ENCODE data around the gene CWH43.

- PRO-cap = no peak
- RAMPAGE, long total RNA, 4 experiments = no peak in any of the 4 experiments
Observed at GRCh38 chr4:48331555-48332039, 9.7 kb upstream of the SLAIN2 start.

GRCh38 chr4:48490434-48490633 is 282 bp downstream of the ZAR1 start:
- PRO-cap = no peak
- RAMPAGE, long total RNA, 4 experiments = no peak in any of the 4 experiments

DNA sequence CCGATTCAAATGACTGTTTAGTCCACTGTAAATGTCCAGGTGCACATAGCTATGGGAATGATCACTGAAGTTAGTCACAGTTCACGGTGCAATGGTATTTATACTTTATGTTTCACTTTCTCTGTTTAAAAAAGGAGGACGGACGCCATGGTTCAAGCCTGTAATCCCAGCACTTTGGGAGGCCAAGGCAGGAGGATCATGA is 60.5 kb downstream of the ZAR1 start:
- PRO-cap = no peak
- RAMPAGE, long total RNA, 4 experiments = no peak in any of the 4 experiments

DNA sequence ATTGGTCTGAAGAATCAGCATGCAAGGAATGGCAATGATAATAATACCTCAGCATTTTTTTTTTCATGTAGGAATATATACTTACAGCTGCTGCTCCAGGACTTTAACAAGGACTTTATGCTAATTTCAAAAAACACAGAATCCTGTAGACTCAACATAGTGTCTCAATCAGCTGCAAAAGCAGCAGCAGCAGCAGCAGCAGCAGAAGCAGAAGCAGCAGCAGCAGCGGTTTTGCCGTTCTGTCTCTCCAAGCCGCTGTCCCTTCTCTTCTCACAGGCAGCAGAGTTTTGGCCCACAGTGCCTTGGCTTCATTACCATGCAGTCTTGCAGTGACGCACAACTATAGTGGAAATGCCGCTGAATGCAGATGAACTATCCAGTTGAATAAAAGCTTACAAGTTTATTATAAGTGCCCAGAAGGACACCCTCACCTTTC is 126.4 kb downstream of the FRYL start:
- PRO-cap = no peak
- RAMPAGE, long total RNA, 4 experiments = no peak in any of the 4 experiments

DNA sequence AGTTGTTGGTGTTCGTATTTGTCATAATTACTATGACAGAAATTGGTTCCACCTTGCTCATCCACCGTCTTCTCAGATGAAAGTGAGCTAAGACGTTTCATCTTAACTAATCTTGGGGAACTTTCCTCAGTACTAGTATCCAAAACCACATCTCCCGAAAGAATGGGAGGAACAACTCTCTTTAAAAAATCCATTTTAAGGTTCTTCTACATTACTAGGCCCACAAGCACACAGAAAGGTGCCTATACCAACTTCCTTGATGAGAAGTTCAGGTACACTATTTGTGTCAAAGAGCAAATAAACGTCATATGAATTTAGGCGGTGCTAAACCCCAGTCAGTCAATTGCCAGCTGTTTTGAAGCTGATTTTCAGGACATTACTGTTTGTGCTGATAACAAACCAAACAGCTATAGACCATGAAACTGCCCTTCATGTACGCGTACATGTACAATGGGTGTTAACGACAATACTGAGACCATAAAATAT is 99.1 kb downstream of the FRYL start:
- PRO-cap = no peak
- RAMPAGE, long total RNA, 4 experiments = no peak in any of the 4 experiments

- PRO-cap = no peak
- RAMPAGE, long total RNA, 4 experiments = no peak in any of the 4 experiments
Observed at GRCh38 chr4:48985860-48986843, at the start of gene CWH43. TSS of gene CWH43 (plus strand) at chr4:48986275.

DNA sequence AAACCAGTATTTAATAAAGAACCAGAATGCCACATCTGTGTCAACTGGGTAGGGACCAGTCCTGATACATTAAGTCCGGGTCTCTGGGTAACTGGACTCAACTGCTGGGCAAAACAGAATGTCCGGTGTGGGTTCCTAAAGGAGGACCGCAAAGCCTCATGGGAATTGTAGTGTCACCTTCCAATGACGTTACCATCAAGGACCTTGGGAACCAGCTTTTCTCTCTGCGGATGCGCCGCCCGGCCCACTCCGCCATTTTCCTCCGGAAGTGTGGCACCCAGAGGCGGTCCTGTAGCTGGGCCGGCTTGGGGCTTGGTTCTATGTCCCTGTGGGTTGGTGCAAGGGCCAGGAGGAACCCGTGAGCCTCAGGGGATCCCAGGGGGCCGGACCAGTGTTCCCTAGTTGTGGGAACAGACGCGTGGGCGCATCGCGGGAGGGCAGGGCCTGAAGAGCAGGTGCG is 175.0 kb downstream of the CWH43 start:
- PRO-cap = no peak
- RAMPAGE, long total RNA, 4 experiments = no peak in any of the 4 experiments

- PRO-cap = no peak
- RAMPAGE, long total RNA, 4 experiments = no peak in any of the 4 experiments
Observed at GRCh38 chr4:51850426-51851039, 7.6 kb downstream of the DCUN1D4 start.

GRCh38 chr4:51858832-51859253 is 15.9 kb downstream of the DCUN1D4 start:
- PRO-cap = no peak
- RAMPAGE, long total RNA, 4 experiments = no peak in any of the 4 experiments

GRCh38 chr4:52657304-52658331 is 1.5 kb downstream of the USP46 start:
- PRO-cap = no peak
- RAMPAGE, long total RNA, 4 experiments = no peak in any of the 4 experiments

DNA sequence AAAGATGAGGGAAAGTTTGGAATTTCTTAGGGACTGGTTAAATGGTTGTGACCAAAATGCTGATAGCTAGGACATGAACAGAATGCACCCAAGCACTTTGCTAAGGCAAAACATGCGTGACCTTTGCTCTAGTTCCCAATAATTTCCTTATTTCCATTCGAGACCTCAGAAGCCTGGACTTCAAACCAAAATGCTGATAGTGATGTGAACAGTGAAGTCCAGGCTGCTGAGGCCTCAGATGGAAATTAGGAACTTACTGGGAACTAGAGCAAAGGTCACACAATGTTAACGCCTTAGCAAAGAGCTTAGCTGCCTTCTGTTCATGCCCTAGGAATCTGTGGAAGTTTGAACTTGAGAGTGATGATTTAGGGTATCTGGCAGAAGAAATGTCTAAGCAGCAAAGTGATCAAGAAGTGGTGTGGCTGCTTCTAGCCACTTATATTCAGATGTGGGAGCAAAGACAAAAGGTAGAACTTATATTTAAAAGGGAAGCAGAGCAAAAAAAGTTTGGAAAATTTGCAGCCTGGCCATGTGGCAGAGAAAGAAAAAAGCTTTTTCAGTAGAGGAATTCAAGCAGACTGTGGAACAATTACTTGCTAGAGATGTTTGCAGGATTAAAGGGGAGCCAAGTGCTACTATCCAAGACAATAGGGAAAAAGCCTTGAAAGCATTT is 3.3 kb upstream of the USP46 start:
- PRO-cap = no peak
- RAMPAGE, long total RNA, 4 experiments = no peak in any of the 4 experiments

DNA sequence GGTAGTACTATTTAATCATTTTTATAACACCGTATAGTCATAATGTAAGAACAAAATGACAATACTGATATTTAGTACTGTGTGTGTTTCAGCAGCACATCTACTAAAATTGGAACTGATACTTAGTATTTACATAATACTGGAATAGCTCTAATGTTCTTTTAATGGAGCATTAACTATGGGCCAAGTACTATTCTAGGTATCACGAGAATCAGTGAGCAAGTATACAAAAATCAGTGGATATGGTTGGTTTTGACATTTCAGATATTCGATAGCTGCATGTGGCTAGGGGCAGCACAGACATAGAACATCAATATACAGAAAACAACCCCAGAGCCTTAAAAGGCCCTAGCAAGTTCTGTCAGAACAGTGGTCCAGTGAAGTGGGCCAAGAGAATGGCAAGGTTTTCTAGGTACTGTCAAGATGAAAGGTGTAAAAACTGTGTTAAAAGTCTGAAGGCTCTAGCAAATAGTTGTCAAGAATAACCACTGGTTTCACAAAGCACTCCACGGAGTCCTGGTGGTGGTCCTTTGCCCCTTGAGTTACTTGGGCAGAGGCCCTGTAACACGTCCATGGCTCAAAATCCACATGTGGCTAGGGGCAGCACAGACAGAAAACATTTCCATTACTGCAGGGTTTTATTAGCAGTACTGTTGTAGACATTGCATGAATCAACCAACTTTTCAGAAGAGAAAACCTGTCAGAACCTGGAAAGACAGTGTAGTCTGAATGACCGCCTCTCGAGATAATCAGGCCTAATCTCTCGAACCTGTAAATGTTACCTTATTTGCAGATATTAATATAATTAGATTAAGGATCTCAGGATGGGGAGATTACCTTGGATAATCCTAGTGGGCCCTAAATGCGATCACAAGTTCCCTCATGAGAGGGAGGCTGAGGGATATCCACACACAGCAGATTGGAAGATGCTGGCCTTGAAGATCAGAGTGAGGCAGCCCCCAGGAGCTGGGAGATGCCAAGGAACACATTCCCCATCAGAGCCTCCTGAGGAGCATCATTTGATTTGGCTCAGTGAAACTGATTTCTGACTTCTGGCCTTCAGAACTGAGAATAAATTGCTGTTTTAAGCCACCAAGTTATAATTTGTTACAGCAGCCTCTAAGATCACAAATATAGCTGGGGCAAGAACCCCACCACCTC is 34.8 kb downstream of the ERVMER34-1 start:
- PRO-cap = no peak
- RAMPAGE, long total RNA, 4 experiments = no peak in any of the 4 experiments

DNA sequence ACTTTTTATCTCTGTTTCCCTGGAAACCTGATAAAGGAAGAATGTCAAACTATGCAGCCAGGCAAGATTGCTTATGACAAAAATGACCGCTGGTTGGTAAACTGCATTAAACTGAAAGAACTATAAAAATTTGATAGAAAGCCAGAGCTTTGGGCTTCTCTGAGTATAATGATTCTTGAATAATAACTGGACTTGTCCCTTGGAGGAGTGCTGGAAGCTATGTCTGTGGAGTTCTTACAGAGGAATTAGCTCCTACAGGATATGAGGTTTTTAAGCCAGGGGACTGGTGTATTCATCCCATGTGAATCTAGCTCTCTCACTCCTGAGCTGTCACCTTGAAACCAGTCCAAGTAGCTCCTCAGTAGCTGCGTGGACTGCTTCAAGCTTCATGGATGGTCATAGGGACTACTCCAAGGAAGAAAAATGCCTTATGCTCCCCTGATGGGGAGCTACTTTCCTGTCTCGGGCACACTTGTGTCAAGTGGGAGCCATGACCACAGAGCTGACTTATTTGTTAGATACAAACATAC is 52.1 kb downstream of the RASL11B start:
- PRO-cap = no peak
- RAMPAGE, long total RNA, 4 experiments = no peak in any of the 4 experiments

DNA sequence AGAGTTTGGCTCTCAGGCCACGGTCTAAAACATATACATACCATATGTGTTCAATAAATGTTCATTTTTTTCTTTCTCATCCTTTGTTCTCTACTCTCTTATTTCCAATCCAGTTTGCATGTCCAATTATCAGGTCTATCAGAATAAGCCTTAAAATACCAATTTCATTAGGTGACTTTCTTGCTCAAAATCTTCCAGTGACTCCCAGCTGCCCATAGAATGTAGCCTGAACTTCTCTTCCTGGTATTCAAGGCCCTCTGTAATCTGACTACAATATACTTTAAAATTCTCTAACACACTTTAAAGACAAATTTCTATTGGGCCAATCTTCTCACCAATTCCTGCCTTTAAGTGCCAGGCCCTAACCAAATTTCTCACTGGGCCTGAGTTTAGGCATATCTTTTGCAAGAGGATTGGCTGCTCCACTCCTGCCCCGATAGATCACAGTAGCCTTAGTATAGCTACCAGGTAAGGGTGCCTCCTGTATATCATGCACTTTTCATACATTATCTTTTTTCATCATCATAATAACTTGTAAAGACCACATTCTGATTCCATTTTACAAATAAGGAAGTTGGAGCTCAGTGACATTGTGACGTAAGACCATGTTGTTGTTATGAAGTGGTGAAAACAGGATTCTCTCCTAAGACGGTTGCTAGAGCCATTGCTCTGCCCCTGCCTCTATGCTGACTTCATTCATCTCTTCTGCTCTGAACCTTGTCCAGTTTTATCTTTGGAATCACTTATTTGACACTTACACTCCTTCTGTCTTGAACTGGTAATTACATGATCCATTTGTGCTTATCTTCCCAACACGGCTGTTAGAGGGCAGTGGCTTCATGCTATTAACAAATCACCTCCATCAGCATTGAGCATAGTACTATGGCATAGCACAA is 177.3 kb downstream of the RASL11B start:
- PRO-cap = no peak
- RAMPAGE, long total RNA, 4 experiments = no peak in any of the 4 experiments

DNA sequence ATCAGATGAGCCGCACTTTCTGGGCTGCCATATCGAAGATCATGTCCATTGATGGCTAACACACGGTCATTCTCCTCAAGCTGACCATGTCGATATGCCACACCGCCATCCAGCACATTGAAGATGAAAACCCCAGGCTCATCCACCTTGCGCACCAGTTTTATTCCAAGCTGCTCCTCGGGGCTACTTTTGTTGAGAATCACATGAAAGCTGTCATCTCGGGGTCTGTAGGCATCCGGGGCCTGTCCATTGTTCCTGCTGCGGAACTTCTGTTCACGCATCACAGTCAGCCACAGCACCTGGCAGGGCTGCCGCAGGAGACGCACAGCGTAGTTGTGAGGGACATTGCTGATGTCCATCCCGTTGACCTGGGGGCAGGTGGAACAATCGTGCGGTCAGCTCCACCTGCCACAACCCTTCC is 95.2 kb downstream of the LNX1 start:
- PRO-cap = no peak
- RAMPAGE, long total RNA, 4 experiments = no peak in any of the 4 experiments

DNA sequence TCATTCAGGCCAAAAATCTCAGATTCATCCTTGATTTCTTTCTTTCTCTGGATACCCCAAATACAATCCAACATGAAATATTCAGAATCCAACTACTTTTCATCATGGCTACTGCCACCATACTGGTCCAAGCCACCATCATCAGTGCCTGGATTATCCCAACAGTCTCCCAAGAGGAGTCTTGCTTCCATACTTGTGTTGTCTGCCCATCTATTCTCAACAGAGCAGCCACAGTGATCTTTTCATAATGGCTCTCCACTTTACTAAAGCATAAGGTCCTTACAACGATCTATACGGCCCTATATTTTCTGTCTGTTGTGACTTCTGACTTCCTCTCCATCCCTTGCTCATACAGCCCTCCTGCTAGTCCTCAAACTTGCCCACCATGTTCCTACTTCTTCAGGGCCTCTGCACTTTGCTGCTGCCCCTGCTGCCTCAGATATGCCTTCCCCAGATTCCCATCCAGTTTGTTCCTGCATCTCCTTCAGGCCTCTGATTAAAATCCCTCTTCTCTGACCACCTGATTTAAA is 77.6 kb downstream of the LNX1 start:
- PRO-cap = no peak
- RAMPAGE, long total RNA, 4 experiments = no peak in any of the 4 experiments

DNA sequence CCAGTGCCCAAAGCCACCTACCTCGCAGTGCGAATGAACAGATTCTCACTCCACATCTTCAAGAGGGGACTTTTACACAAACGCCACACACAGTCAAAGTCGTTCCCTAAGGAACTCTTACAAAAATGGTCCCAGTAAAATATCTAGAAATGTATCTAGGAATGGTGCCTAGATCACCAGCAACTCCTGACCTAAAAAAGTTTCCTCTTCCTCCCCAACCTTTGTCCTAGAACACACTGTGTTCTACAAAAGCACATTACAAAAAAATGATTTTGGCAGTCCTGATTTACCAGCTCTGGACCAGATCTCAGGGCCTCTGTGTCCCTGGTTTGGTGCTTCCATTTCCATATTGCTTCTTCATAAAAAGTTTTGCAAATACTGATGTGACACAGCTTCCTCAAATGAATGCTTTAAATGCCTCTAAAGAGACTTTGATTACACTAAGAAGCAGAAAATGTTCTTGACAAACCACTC is 55.0 kb downstream of the LNX1 start:
- PRO-cap = no peak
- RAMPAGE, long total RNA, 4 experiments = no peak in any of the 4 experiments

DNA sequence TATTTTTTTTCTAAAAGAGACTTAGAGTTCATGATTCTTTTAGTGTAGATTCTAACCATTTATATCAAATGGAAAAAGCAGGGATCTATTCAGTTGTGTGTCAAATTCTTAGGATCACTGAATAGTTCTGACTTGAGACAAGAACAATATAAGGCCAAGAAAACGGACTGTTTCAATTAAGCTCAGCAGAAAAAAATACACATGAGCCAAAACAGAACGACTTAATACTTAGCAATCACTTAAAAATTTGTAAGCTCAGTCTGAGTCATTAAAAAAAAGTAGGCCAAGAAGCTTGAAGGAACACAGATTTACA is 49.9 kb downstream of the LNX1 start:
- PRO-cap = no peak
- RAMPAGE, long total RNA, 4 experiments = no peak in any of the 4 experiments

DNA sequence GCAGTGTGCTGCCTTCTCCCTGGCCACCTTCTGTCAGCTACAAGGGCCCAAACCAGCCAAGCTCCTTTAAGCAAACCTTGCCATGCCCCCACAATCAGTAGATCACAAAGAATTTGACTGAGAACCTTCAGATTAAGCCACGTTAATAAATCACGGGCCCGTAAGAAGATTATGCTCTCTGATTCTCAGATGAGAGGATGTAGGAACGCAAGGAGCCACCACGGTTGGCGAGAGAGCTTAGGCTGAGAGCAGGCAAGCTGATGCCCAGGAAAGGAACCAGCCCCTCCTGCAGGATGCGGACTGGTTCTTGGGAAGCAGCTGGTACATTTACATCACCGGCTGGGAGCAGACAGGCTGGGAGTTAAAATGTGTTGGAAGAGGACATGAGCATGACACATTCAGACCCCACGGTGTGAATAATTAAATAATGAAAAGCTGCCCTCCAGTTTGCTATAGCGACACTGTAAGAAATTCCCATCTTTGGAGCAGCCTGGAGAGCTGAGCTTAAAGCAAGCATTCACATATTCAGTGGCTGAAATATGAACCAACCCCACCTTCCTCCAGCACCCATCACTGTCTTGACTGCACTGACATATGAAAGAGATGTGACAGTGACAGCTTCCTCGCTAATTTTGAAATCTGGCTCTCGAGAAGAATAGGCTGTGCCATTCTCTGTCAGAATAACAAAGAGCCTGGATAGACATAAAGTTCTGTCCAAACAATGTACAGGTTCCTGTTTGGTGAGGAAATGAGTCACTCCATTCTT is 33.1 kb downstream of the LNX1 start:
- PRO-cap = no peak
- RAMPAGE, long total RNA, 4 experiments = no peak in any of the 4 experiments

DNA sequence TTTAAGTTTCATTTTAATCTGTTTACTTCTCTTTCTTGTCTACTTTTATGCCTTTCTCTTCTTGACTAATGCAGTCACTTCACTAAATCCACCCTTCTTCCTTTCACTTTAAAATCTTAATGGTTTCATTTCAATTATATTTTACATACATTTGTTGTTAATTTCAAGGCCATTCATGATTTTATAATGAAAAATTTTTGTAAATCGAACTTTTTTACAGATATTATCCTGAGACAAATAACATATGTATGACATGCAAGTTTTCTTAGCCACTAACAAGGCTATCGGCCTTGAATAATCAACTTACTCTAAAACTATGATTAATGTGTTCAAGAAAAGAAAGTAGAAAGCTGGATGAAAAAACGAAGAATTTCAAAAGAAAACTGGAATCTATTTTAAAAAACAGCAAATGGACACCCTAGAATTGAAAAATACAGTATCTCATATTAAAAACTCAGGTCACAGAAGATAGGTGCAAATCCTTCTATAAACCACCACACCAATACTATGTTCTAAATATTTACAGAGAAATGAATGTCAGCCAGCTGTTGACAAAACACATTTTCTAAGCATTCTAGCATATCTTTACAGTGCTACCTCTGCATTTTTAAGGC is 37.6 kb downstream of the CHIC2 start:
- PRO-cap = no peak
- RAMPAGE, long total RNA, 4 experiments = no peak in any of the 4 experiments